Heart (tissue), 3 donors: ENCODE measurements around a stretch of chr15.

DNA sequence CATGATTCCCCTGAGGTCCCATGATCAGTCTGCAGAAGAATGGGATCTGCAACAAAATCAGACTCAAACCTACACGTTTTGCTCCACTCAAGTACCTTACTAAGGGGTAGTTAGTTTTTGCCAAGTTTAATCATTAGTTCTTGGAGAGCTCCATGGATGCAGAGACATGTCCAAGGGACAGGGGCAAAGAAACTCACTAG is 103.9 kb downstream of the ARRDC4 start:
- RAMPAGE, long total RNA, 2 experiments = no peak in any of the 2 experiments

- RAMPAGE, long total RNA, 2 experiments = no peak in any of the 2 experiments
These were observed 126.0 kb upstream of the IGF1R start for GRCh38 chr15:98522388-98522710.

DNA sequence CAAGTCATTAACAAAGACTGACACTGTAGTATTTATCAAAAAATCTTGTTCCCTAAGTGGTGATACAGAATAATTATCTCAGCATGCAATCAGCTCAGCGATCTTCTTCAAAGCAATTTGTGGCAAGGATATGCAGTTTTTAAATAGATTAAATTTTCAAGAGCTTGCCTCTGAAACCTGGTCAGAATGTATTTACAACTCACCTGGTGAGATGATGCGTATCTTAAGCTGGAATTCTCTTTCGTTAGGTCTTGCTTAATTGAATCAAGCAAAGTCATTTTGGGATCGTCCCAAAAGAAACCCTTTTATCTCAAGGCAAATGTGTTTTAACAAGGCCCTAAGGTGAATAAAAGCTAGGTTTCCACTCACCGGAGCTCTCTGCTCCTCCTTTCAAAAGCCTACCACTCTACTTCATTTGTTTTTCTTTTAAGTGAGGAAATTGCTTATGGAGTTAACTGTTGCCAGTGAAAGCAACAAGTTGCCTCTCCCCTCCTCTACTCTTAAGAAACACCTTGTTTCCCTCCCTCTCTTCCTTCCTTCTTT is 101.3 kb upstream of the IGF1R start:
- RAMPAGE, long total RNA, 2 experiments = no peak in any of the 2 experiments

GRCh38 chr15:98548621-98549061 is 99.7 kb upstream of the IGF1R start:
- RAMPAGE, long total RNA, 2 experiments = no peak in any of the 2 experiments

- RAMPAGE, long total RNA, 2 experiments = no peak in any of the 2 experiments
These were observed 64.2 kb downstream of the PGPEP1L start for GRCh38 chr15:98943184-98943968.

DNA sequence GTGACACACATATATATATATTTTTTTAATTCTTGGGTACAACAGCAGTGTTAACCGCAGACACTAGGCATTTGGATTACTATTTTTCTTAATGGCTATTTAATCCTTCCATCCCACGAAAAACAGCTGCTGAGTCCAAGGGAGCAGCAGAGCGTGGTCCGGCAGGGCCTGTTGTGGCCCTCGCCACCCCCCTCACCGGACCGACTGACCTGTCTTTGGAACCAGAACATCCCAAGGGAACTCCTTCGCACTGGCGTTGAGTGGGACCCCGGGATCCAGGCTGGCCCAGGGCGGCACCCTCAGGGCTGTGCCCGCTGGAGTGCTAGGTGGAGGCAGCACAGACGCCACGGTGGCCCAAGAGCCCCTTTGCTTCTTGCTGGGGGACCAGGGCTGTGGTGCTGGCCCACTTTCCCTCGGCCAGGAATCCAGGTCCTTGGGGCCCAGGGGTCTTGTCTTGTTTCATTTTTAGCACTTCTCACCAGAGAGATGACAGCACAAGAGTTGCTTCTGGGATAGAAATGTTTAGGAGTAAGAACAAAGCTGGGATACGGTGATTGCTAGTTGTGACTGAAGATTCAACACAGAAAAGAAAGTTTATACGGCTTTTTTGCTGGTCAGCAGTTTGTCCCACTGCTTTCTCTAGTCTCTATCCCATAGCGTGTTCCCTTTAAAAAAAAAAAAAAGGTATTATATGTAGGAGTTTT is 48.3 kb downstream of the PGPEP1L start:
- RAMPAGE, long total RNA, 2 experiments = no peak in any of the 2 experiments

GRCh38 chr15:98961872-98962881 is 45.4 kb downstream of the PGPEP1L start:
- RAMPAGE, long total RNA, 2 experiments = no peak in any of the 2 experiments

GRCh38 chr15:98980096-98980661 is 27.4 kb downstream of the PGPEP1L start:
- RAMPAGE, long total RNA, 2 experiments = no peak in any of the 2 experiments

DNA sequence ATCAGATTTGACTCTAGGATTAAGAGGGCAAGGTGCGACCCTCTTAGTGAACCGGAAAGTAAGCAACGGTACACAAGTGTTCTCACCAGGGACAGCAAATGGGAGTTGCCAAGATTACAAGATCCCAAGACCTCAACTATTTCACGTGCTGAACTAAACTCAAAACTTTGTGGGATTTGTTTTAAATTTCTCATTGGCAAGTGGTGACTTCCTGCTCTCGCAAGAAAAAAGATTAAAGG is 2.1 kb upstream of the PGPEP1L start:
- RAMPAGE, long total RNA, 2 experiments = no peak in any of the 2 experiments

- RAMPAGE, long total RNA, 2 experiments = no peak in any of the 2 experiments
These were observed 36.9 kb downstream of the TTC23 start for GRCh38 chr15:99212475-99212967.

- RAMPAGE, long total RNA, 2 experiments = no peak in any of the 2 experiments
These were observed 65.5 kb upstream of the MEF2A start for GRCh38 chr15:99500371-99500668.

DNA sequence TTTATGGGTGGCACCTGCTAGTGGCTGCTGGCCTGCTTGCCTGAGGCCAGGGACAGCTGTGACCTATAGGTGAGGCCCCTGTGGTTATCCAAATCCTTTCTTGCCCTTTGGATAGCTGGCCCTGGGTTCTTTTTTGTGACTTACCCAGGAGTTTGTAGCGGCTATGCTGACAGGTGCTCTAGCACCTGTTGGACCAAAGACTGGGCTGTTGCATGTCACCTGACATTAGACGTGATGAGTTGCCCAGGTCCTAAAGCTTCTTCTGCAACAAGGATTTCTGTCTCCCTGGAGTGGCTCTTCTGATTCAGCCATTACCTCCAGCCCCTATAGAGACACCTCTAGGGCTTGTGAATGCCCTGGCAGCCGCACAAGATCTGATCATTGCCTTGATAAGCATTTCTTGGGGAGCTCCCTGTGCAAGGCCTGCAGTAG is 19.1 kb upstream of the MEF2A start:
- RAMPAGE, long total RNA, 2 experiments = no peak in any of the 2 experiments

DNA sequence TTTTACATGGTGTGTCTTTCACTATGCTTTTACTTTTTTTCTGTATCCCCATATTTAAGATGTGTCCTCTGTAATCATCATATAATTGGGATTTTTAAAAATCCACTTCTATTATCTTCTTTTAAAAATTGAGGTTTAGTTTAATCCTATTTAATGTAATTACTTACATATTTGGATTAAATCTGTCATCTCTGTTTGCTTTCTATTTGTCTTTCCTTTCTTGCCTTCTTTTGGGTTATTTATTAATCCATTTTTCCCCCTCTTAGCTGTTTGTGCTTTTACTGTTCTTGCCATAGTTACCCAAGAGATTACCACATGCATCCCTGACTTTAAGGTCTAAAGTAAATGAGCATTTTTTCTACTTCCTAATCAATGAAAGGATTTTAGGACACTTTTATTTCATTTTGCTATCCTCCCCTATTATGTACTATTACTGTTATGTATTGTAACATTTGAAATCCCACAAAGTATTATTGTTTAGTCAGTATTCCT is 62.5 kb downstream of the MEF2A start:
- RAMPAGE, long total RNA, 2 experiments = no peak in any of the 2 experiments

DNA sequence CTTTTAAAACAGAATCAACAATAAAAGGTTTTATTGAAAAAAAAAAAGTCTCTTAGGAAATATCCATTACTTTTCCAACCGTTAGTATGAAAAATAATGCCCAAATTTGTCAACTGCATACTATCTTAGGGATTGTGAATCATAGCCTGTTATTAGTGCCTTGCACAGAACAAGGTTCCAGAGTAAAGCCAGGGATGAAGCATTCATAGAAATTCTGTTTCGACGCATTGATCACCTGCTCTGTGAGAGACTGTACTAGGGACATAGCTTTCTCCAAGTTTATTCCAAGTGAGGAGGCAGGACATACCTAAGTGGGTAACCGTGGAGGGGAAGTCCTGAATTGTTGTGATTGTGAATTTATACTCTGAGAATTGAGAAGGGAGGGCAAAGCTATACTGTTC is 25.3 kb downstream of the LYSMD4 start:
- RAMPAGE, long total RNA, 2 experiments = no peak in any of the 2 experiments

DNA sequence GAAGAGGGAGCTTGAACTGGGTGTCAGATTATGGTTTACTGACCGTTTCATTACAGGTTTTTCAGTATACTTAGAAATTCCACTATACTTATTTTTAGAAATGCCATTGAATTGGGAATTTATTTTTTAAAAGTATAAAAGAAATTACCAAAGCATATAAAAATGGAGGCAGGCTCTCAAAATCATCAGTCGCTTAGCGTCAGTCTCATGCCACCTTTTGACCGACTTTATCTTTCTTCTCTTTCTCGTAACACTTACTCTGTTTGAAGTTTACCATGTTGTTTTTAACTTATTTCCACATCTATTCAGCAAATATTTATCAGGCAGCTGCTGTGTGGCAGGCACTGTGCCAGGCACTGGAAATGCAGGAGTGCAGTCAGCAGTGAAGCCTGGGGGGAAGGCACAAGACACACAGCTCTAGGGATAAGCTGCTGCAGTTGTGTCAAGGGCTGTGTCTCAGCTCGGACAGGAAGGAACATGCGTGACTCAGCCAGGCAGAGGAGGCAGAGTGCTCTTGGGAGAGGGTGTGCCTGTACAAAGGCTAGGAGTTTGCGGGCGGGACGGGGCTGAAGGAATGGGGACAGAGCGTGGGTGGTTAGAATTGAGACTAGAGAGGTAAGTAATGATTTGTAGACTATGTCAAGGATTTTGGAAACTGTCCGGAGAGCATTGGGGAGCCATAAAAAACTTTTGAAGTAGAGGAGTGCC is 24.8 kb downstream of the LYSMD4 start:
- RAMPAGE, long total RNA, 2 experiments = no peak in any of the 2 experiments

DNA sequence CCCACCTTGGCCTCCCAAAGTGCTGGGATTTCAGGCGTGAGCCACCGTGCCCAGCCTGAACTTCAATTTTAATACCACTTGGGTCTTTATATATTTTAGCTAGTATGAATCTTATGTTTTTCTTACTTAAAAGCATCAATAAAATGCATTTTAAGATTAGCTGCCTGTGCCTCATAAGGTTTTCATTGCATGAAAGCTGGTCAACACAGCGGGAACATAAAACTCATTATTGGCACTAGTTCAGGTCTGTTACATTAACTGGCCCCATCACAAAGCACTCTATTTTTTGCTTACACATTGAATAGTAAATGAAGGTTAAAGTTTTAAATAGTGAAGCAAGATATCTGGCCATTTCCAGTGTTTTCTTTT is 145.6 kb upstream of the LYSMD4 start:
- RAMPAGE, long total RNA, 2 experiments = no peak in any of the 2 experiments

GRCh38 chr15:99928425-99928945 is 195.2 kb upstream of the LYSMD4 start:
- RAMPAGE, long total RNA, 2 experiments = no peak in any of the 2 experiments

GRCh38 chr15:100096169-100096526 is 245.6 kb downstream of the ADAMTS17 start:
- RAMPAGE, long total RNA, 2 experiments = no peak in any of the 2 experiments

DNA sequence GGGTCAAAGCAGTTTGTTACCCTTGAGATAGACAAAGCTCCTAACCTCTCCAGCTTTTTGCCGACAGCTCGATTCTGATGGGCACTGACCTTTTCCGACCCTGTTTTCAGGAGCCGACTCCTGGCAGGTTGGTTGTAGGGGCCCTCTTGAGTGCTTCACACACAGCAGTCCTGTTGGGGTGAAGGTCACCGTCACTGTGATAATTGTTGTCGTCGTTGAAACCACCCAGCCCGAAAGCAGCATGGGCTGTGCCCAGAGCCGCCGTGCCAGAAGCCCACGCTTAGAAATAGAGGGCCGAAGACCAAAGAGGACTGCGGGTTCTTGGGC is 7.4 kb upstream of the ADAMTS17 start:
- RAMPAGE, long total RNA, 2 experiments = no peak in any of the 2 experiments

- RAMPAGE, long total RNA, 2 experiments = no peak in any of the 2 experiments
These were observed 113.5 kb downstream of the ASB7 start for GRCh38 chr15:100715869-100716237.